AG09309 (cell line): ENCODE measurements around a stretch of chr7.

DNA sequence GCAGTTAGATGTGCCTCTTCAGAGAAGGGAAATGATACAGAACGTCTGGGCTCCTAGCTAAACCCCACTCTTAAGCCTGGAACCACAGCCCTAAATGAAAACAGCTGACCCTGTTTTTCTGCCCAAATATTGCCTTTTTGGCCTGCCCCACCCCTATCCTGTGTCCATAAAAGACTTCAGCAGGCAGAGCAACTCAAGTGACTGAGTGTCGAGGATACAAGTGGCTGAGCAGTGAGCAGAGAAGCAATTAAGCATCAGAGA lies 111.5 kb downstream of the ITGB8 start:
- RRBS, result no CpG with 5 or more reads among the region's 2 CpGs

GRCh38 chr7:20560559-20561040 lies 54.9 kb upstream of the ABCB5 start:
- RRBS, result no CpG with 5 or more reads among the region's 13 CpGs

- RRBS, result no CpG with 5 or more reads among the region's 2 CpGs
These were observed 53.9 kb upstream of the ABCB5 start for GRCh38 chr7:20561533-20562052.

GRCh38 chr7:20797203-20797642 lies 10.5 kb upstream of the SP8 start:
- RRBS, result no CpG with 5 or more reads among the region's 23 CpGs

GRCh38 chr7:21146616-21147250 lies 281.1 kb upstream of the SP4 start:
- RRBS, result no CpG with 5 or more reads among the region's 13 CpGs

DNA sequence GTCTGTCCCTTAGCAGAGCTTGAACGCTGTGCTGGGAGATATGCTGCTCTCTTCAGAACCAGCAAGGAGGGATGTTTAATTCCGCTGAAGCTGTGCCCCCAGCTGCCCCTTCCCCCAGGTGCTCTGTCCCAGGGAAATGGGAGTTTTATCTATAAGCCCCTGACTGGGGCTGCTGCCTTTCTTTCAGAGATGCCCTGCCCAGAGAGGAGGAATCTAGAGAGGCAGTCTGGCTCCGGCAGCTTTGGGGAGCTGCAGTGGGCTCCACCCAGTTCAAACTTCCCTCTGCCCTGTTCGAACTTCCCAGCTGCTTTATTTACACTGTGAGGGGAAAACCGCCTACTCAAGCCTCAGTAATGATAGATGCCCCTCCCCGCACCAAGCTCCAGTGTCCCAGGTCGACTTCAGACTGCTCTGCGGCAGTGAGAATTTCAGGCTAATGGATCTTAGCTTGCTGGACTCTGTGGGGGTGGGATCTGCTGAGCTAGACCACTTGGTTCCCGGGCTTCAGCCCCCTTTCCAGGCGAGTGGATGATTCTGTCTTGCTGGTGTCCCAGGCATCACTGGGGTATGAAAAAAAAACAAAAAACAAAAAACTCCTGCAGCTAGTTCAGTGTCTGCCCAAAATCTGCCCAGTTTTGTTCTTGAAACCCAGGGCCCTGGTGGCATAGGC lies 83.0 kb upstream of the SP4 start:
- RRBS, result 8% methylated on average over 1 of the region's 10 CpGs

DNA sequence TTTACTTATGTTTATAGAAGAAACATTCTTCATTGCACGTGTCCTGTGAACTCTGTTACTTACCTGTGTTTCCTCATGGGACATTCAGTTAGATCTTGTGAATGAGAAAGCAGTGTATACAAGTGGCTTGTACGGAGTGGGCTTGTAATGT lies 74.3 kb downstream of the DNAH11 start:
- RRBS, result no CpG with 5 or more reads among the region's 2 CpGs

- RRBS, result 78% methylated on average over 5 of the region's 27 CpGs
These were observed 144.6 kb upstream of the CDCA7L start for GRCh38 chr7:22090263-22090770.

DNA sequence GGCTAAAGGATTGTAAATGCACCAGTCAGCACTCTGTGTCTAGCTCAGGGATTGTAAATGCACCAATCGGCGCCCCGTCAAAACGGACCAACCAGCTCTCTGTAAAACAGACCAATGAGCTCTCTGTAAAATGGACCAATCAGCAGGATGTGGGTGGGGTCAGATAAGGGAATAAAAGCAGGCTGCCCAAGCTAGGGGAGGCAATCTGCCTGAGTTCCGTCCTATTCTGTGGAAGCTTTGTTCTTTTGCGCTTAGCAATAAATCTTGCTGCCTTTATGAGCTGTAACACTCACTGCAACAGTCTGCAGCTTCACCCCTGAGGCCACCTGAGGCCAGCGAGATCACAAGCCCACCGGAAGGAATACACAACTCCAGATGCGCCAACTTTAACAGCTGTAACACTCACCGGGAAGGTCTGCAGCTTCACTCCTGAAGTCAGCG lies 145.4 kb upstream of the CDCA7L start:
- RRBS, result no CpG with 5 or more reads among the region's 11 CpGs

DNA sequence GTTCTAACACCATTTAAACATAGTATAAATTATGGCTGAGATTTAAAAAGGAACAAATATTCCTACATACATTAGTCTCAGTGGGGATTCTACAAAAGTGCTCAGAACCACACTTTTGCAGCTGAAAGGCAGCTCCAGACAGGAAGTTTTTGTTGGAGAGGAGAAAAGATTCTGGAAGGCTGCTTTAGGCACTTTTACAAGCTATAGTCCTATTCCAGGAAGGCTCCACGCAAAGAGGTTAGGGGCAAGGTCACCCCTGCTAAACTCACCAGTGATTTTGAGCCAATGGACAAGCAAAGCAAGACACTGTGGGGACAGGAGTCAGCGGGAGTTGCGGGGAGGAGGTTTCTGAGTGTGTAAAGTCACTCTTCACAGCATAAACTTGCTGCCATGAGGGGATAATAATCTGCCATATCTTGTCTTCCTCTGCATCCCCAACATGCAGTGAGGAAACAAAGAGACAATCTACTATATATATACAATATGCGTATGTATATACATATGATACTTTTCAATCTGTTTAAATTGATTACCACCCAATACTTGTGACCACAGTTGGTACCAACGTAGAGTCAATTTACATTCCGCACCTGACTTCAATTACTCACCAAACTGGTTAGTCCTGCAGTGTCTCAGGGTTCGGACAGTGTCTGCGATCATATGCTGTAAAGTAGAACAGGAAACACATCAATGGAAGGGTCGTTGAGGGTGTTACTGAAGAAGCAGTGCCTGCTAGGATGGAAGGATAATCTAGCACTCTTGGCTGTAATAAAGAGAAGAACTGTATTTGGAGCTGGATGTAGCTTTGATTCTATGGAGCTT lies 179.5 kb upstream of the CDCA7L start:
- RRBS, result no CpG with 5 or more reads among the region's 9 CpGs

DNA sequence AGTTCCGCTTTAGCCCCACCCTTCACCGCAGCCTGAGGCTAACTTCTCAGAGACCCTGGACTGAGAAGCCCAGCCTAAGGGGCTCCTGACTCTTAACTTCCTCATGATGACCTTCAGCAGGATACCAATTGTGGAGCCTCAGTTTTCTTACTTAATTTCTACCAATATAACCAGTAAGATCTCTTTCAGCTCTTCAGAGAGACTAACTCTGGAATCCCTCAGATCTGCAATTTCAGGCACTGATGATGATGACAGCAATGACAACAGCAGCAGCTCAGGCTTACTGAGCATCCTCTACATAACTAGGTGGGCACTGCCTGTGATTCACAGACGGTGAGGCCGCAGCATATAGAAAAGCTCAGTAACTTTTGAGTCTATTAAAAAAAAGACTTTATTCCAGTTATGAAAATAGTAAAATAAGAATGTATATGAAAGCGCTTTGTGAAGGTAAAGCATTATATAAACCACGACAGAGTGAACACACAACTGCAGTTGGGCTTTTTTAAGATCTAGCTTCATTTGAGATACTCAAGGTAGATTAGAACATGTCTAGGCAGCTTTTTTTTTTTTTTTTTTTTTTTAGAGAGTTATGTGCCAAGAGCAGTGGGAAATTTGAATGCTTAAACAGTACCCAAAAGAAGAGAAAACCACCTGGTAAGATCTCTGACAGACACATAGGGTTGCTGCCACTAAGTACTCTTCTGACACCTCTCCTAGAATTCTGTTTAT lies 11.7 kb downstream of the RAPGEF5 start:
- RRBS, result no CpG with 5 or more reads among the region's 6 CpGs

DNA sequence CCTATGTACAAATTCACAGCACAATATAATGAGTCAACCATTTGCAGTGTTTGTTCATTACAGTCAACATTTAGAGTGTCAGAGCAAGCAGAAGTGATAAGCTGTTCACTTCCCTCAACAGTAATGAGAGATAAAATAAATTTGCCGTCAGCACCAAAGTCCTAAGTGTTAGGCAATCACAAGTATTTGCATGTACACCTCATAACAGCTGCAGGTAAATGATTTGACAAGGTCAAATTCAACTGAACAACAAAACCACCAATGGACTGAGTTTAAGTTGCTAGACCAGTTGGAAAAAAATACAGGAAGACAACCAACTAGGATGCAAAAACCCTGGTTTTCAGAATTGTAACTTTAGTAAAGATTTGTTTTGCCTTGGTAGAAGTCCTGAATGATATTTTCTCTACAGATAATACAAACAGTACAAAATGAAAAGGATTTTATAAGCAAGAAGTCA lies 10.5 kb downstream of the RAPGEF5 start:
- RRBS, result no CpG with 5 or more reads among the region's 1 CpG

- RRBS, result no CpG with 5 or more reads among the region's 6 CpGs
These were observed 2.4 kb upstream of the RAPGEF5 start for GRCh38 chr7:22359206-22359898.

- RRBS, result no CpG with 5 or more reads among the region's 1 CpG
These were observed 66.9 kb downstream of the STEAP1B start for GRCh38 chr7:22433116-22433385.

- RRBS, result no CpG with 5 or more reads among the region's 11 CpGs
These were observed 18.2 kb downstream of the STEAP1B start for GRCh38 chr7:22481579-22482376.

DNA sequence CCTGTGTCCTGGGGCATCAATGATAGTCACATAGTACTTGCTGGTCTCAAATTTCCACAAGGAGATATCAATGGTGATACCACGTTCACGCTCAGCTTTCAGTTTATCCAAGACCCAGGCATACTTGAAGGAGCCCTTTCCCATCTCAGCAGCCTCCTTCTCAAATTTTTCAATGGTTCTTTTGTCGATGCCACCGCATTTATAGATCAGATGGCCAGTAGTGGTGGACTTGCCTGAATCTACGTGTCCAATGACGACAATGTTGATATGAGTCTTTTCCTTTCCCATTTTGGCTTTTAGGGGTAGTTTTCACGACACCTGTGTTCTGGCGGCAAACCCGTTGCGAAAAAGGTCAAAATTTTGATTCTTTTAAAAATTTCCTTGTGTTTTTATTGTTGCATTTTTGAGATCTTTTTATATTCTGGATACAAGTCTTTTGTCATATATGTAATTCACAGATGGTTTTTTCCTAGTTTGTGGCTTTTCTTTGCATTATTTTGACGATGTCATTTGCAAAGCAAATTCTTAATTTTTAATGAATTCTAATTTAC lies 11.8 kb upstream of the STEAP1B start:
- RRBS, result no CpG with 5 or more reads among the region's 11 CpGs

GRCh38 chr7:22583123-22583615 lies 83.2 kb upstream of the STEAP1B start:
- RRBS, result no CpG with 5 or more reads among the region's 4 CpGs

GRCh38 chr7:22600977-22601356 lies 101.0 kb upstream of the STEAP1B start:
- RRBS, result no CpG with 5 or more reads among the region's 5 CpGs

GRCh38 chr7:22702819-22703492 lies 24.0 kb upstream of the IL6 start:
- RRBS, result no CpG with 5 or more reads among the region's 3 CpGs

DNA sequence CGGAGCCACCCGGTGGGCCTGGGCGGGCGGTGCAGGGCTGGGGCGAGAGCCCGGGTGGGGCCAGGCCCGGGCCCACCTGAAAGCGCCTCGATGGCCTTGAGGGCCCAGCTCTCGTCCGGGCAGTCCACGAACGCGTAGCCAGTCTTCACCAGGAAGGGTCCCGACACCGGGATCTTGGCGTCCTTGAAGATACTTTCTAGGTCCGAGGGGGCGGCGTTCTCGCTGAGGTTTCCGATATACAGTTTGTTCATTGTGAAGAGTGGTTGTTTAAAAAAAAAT lies 492 bp downstream of the IGF2BP3 start:
- RRBS, result 11% methylated on average over 15 of the region's 22 CpGs